ENCODE data around the genes SLC24A5, CEP152 and TRPM7.

DNA sequence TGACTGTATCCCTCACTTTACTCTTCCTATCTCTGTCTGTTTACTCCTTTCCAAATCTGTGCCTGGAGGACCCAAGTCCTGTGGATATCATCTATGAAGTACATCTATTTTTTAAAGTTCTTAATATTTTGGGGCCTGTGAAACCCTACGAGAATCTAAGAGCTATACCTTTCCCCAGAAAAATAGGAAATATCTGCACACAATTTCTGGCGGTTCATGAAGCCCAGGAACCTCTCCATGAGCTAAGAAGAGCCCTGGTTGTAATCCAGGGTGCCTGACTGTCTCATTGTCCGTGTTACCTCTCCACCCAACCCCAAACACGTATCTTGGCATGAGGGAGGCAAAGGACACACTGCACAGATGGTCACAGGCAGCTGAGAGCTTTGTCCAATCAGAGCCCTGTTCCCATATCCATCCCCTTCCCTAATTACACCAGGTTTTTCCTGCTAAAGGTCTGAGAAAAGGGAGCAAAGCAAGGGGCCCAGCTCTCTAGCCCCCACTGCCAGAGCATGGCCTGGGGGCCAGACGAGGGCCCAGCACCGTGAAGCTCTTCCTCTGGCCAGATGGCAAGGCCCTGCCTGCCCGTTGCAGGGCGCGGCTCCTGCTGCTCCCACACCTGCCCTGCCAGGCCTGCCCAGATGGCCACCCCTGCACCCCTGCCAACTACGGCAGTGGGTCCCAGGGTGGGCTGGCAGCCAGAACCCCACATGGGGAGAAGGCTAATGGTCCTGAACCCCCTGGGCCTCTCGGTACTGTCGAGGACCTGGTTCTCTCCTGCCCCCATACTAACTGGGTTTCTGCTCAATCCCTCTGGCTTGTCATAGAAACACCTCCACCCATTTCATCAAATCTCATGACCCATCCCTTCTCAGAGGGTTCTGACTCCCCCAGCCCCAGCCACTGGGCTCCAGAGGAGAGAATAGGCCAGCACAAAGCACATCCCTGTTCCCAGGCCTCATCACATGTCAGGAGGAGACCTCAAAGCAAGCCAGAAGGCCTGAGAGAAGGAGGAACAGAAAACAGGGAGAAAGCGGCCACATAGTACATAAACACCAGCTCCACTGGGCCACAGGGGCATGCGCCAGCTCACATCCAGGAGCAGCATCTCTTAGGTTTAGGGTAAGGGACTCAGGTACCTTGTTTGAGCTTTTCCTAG lies 3.1 kb downstream of the SHF start:
- PRO-cap = no peak

- PRO-cap = no peak
These were observed 423.5 kb upstream of the SEMA6D start for GRCh38 chr15:47293571-47294360.

DNA sequence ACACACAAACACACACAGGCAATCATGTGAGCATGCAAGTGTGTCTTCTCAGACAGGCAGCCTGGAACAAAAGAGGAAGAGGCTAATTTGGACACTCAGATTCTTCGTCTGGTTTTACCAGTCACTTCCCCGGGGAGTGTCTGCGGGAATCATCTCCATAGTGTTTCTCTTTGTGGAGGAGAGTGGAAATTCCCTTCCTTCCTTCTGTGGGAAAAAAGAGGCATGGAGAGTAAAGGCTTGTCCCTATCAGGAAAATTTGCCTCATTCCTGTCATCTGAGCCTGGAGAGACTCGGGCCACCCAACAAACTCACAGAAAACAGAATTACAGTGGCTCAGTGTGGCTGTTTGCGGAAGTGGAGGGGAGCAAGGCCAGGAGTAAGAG lies 212.6 kb upstream of the SEMA6D start:
- PRO-cap = no peak

DNA sequence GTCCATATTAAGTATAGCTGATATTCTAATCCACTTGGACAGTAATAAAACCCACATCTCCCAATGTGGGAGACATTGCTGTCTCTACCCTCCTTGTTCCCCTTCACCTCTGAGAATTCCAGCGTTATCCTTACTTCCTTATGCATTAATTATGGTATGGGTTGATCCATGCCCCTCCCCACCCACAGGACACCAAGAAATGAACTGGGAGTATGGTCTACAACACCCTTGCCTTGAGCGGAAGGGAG lies 77.6 kb upstream of the SLC24A5 start:
- PRO-cap = no peak

DNA sequence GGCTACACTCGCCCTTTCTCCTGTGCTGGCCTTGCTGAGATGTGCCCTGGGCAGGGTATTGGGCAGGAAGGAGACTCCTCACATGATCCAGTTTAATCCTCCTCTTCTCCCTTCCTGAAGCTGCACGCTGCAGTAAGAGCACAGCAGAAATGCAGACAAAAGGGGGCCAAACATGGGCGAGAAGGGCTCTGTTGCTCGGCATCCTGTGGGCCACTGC lies at the start of gene SLC24A5:
Gene SLC24A5 (plus strand): TSS at position 95 of the 217 bp plus-strand sequence.
- PRO-cap = no peak

- PRO-cap = no peak
These were observed 8.6 kb downstream of the DUT start for GRCh38 chr15:48339489-48340611.

DNA sequence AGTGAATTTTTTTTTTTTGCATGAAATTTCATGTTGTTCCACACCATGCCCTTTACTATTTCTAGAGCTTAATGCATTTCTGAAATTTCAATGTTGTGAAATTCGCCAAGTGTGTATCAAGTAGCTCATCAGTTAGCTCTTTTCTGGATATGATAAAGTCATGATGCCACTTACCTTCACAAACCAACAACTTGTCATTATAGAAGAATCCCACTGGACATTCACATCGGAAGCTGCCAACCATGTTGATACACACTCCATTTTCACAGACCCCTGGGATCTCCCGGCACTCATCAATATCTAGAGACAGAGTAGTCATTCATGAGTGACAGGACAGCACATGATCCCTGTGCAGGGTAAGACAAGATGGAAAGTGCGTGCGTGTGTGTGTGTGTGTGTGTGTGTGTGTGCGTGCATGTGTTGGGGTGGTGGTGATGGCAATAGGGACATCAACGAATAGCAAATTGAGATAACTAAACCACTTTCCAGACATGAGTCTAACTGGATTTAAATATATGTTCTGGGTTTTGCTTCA lies 125.3 kb downstream of the DUT start:
- PRO-cap = no peak

- PRO-cap = unidirectional peak, plus-strand start at chr15:48810529; bidirectional peak, plus-strand start at chr15:48811252, minus-strand start at chr15:48811044
These were observed at the start of gene CEP152 for GRCh38 chr15:48810450-48811574. TSS of gene CEP152 (minus strand) at chr15:48811069.

GRCh38 chr15:48946062-48946847 lies 17.5 kb downstream of the SHC4 start:
- PRO-cap = no peak

DNA sequence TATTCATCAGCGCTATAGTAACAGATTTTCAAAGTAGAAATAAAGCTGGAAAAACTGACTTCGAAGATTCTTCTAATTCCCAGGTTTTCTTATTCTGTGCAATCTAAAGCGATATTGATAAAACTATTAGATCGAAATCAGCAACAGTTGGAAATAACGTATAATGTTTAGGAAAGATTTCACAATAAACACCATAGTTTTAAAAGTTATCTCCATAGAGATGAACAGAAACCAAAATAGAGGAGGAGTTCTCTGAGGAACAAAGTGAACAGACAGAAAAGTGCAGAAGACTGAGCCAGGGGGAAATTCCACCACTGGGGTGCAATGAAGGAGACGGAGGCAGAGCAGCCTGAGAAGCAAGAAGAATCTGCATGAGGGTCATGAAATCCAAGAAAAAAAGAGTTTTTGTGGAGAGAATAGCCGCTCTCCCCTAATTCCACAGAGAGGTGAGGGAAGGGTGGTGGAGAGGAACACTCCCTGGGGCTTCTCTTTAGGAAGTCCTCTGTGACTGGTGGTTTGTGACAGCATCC lies 23.1 kb downstream of the ATP8B4 start:
- PRO-cap = no peak

DNA sequence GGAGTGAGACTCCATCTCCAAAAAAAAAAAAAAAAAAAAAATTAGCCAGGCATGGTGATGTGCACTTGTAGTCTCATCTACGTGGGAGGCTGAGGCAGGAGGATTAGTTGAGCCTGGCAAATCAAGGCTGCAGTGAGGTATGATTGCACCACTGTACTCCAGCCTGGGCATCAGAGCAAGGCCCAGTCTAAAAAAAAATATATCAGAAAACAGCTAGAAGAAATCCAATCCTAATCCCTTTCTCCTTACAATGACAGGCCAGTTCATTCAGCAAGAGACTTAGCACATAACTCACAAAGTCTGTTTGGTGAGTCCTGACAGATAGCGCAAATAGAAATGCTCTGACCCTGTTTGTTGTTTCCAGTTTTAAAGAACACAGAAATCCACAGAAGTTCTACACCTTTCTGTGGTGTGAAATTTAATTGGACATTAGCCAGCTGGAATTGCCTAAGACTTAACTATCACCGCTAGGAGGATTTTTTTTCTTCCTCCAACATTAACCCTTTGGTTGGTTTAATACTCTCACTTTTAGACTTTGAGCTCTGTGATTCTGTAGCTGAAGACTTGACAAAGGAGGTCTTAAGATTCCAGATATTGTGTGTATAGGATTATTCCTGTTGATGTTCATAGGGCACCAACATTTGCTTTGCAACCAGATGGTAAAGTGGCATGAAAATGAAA lies 30.8 kb downstream of the HDC start:
- PRO-cap = no peak

- PRO-cap = no peak
These were observed 27.1 kb downstream of the HDC start for GRCh38 chr15:50238468-50238778.

GRCh38 chr15:50244713-50245268 lies 20.7 kb downstream of the HDC start:
- PRO-cap = no peak

DNA sequence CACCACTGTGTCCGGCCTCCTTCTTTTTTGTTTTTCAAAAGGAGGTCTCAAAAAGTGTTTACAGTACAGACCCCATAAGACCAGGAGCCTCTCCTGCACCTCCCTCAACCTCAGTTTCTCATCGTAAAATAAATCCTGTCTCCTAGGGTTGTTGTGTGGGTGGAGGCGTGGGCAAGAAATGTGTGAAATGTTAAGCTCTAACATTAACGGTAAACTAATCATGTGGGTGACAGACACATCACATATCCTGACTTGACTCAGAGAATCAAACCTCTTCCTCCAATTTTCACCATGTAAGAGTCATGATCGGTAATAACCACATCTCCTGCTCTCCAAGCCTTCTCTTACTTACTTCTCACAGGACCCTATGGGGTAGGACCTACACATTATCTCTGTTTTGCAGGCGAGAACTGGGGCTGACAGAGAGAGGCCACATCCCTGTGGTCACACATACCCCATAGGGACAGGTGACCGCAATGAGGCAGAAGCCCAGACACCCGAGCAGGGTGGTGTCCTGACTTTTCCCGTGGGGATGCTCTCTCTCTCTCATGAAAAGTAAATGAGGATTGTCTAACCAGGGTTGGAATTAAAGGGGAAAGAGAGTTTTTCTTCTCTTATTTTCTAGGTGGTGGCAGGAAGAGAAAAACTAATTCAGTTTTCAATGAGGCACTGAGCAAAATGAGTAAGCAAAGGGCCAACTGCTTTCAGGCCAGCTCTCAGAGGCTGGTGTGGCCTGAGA lies 5.1 kb downstream of the HDC start:
- PRO-cap = no peak

GRCh38 chr15:50353281-50353603 lies 1.8 kb downstream of the GABPB1 start:
- PRO-cap = bidirectional peak, plus-strand start at chr15:50353432, minus-strand start at chr15:50353373

- PRO-cap = no peak
These were observed 57.4 kb downstream of the USP8 start for GRCh38 chr15:50481400-50482256.

- PRO-cap = bidirectional peak, plus-strand start at chr15:50686875, minus-strand start at chr15:50686746
These were observed at the start of gene TRPM7 for GRCh38 chr15:50686470-50687503. TSS of gene TRPM7 (minus strand) at chr15:50686797.

DNA sequence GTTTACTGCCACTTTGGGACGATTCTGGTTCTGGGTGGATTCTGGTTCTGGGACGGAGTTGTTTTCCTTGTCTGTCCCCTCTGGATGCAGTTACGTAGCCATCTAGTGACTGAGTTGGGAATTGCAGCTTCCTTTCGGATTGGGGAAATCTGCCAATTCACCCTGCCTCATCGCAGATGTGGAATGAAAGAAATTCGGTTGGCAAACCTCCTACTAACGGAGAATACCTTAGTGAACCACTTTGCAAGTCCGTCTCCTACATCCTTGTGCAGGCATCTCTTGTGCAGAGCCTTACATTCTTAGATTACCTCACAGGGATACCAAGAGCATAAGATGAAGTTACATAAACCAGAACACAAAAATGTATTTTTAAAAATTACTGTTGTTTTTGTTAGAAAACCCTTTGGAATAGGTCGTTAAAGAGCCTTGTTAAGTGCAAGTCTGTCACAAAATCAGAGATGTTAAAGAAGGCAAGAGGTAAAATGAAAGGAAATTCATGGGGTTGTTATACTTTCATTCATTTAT lies 31.4 kb upstream of the AP4E1 start:
- PRO-cap = no peak

- PRO-cap = no peak
These were observed 258 bp downstream of the AP4E1 start for GRCh38 chr15:50908861-50909020.

DNA sequence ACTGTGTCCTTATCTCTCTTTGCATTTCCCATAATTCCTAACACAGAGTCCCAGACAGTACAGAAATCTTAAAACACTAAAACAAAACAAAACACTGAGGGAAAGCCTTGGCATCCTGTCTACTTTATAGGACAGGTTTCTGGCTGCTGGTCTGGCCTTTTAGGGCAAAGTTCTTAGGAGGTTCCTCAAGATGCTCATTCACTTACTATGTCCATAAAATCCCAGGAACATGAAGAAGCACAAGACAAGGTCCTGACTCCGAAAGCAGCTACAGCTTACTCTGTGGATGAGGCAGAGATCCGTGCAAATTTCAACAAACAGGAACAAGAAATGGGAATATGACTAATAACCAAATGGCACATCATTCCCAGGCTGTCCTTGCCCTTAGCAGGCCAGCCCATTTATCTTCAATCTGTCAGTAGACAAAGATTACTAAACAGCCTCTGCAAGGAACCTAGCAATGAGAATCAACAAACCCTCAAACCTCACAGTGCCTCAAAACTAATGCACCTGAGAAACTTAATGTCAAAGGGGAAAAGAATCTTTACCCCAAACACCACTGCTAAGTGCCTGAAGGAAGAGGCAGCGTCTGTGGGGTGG lies 5.1 kb downstream of the TNFAIP8L3 start:
- PRO-cap = no peak

Data from vermiform appendix (tissue), 1 donor.